Myometrial cell (primary cell): ENCODE measurements around the gene MFNG.

- RAMPAGE, long total RNA = no peak
Observed at GRCh38 chr22:36923446-36924062, 10.1 kb downstream of the CSF2RB start.

DNA sequence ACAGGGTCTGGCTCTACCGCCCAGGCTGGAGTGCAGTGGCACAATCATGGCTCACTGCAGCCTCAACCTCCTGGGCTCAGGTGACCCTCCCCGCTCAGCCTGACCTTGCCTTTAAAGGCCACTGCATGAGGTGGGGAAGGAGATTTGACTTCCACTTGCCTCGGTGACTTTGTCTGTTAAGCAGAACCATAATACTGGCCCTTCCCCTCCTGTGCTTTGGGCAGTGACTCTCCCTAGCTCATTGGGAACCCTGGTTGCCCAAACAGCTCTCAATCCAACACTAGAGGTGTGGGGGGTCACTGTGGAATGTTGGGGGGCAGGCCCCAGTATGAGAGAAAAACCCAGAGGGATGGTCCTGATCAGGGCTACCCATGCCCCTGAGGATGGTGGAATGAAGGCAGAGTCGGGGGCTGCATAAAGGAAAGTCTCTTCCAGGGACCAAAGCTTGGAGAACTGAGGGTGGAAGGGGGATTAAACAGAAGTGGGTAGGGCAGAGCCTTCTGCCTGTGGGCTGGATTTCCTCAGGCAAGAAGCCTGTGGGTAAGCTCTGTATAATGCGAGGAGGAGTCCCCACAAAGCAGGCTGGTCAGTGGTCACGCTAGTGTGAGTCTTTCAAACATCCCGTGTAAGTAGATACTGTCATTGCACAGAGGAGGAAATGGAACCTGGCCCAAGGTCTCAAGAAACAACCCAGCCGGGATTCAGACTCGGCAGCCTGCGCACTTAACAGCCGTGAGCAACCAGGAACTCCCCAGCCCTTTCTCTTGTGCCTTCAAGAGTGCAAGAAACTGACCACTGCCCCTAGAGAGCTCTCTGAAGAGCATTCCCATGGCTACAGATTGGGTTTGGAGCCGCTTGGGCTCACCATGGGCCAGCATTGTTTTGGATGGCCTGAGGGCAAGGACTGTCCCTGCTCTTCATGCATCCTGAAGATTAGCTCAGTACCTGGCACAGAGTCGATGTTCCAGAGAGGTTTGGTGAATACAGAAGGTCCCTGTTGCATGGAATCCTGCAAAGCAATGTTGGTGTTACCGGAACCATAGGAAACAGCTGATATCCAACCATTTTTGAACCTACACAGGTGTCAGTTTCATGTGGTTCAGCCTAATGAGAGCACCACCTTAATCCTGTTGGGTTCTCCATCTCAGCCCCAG is 5.8 kb downstream of the MPST start:
- RAMPAGE, long total RNA = no peak

DNA sequence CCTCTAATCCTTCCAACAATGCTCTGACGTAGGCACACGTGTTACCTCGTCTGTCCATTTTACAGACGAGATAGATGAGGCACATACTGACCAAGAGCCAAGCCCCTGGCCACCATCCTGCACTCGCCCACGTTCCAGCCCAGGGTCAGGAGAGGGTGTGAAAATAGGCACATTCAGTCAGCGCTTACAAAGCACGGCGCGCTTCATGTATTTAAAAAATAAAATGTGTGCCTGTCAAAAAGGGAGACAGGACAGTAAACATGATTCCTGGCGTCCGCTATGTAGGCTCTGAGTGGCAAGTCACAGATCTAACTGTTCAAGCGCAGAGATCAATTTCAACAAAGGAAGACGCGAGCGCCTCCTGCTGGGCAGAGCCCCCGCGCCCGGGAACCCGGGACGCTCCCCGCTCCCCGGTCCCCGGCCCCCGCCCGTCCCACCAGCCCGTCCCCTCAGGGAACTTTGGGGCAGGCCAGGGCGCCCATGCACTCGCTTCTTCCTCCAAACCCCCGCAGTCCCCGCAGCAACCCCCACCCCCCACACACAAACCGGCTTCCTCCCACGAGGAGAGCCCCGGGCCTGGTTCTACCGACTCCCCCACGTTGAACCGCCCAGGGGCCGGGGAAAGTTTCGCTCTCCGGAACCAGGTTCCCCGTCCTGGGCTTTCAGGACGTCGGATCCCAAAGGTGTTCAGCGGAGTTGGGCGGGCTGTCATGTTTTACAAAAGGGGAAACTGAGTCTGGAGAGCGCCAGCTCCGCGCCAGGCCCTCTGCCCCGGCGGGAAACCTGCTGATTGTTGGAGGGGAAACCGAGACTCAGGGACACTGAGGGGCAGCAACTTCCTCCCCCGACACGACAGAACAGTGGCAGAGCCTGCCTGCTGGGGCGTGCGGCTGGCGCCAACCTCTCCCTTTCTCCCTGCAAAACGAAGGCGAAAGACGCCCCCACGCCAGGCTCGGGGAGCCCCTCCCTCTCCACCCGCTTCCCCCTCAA is 10.5 kb upstream of the C1QTNF6 start:
- RAMPAGE, long total RNA = no peak

- RAMPAGE, long total RNA = no peak
Observed at GRCh38 chr22:37211251-37211728, 987 bp downstream of the SSTR3 start.

- RAMPAGE, long total RNA = no peak
Observed at GRCh38 chr22:37303728-37304488, 21.6 kb downstream of the CYTH4 start.

GRCh38 chr22:37485731-37486737 is at the start of gene MFNG:
Gene MFNG (minus strand): TSS chr22:37486384.
- RAMPAGE, long total RNA = no peak

DNA sequence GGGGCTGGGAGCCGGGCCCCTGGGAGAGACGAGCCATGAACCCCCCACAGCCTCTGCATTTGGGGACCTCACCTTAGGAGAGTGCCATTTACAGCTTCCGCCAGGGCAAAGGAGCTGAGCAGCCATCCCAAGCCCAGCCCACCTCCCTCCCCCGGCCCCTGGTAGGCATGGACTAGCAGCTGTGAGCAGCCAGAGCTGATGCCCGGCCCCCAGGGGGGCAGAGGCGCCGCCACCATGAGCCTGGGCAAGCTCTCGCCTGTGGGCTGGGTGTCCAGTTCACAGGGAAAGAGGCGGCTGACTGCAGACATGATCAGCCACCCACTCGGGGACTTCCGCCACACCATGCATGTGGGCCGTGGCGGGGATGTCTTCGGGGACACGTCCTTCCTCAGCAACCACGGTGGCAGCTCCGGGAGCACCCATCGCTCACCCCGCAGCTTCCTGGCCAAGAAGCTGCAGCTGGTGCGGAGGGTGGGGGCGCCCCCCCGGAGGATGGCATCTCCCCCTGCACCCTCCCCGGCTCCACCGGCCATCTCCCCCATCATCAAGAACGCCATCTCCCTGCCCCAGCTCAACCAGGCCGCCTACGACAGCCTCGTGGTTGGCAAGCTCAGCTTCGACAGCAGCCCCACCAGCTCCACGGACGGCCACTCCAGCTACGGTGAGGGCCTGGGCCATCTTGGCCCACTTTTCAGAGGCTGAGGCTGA is 6.0 kb downstream of the CDC42EP1 start:
- RAMPAGE, long total RNA = no peak

DNA sequence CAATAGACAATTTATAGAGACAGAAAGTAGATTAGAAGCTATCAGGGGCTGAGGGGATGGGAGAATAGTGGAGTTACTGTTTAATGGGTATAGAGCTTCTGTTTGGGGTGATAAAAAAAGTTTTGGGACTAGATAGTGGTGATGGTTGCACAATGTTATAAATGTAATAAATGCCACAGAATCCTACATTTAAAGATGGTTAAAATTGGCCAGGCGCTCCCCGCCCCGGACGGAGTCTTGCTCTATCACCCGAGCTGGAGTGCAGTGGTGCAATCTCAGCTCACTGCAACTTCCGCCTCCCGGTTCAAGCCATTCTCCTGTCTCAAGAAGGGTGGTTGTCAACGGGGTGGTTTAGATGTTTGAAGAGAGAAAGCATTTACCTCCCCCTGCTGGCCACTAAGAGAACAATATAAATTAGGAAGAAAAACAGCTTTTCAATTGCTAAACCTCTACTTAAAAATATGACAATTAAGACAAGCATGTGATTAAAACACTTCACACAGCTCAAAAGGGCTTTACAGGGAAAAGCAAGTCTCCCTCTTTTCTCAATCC is 12.5 kb upstream of the LGALS2 start:
- RAMPAGE, long total RNA = no peak

- RAMPAGE, long total RNA = no peak
Observed at GRCh38 chr22:37633099-37633557, 6.3 kb upstream of the SH3BP1 start.

DNA sequence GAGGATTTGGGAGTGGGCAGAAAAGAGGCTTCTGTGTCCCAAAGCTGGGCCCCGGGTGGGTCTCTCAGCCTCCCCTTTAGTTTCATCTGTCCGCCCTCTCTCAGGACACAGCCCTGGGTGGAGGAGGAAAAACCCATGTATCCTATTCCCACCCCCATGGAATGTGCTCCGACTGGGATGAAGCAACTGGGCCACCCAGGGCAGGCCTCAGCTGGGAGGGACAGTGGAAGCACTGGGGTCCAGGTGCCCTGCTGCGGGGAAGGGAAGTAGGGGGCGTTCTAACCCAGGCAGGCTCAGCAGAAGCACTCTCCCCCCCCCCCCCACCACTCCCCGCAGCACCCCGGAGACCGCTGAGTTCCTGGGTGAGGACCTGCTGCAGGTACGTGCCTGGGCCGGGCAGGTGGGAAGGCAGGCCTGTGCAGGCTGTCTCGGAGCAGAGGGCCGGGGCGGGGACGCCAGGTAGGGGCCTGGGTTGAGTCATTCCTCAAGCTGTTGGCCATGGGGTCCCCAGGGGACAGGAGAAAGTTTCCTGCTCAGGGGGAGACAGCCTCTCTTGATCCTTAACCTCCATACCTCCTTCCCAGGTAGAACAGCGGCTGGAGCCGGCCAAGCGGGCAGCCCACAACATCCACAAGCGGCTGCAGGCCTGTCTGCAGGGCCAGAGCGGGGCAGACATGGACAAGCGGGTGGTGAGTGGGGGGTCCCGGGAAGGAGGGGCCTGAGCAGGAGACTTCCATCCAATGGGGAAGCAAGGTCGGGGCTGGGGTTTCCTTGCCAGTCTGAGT is 1.5 kb downstream of the SH3BP1 start:
- RAMPAGE, long total RNA = no peak

- RAMPAGE, long total RNA = no peak
Observed at GRCh38 chr22:37804111-37804383, 982 bp upstream of the H1-0 start.

GRCh38 chr22:37887519-37888351 is 18.4 kb upstream of the MICALL1 start:
- RAMPAGE, long total RNA = no peak

DNA sequence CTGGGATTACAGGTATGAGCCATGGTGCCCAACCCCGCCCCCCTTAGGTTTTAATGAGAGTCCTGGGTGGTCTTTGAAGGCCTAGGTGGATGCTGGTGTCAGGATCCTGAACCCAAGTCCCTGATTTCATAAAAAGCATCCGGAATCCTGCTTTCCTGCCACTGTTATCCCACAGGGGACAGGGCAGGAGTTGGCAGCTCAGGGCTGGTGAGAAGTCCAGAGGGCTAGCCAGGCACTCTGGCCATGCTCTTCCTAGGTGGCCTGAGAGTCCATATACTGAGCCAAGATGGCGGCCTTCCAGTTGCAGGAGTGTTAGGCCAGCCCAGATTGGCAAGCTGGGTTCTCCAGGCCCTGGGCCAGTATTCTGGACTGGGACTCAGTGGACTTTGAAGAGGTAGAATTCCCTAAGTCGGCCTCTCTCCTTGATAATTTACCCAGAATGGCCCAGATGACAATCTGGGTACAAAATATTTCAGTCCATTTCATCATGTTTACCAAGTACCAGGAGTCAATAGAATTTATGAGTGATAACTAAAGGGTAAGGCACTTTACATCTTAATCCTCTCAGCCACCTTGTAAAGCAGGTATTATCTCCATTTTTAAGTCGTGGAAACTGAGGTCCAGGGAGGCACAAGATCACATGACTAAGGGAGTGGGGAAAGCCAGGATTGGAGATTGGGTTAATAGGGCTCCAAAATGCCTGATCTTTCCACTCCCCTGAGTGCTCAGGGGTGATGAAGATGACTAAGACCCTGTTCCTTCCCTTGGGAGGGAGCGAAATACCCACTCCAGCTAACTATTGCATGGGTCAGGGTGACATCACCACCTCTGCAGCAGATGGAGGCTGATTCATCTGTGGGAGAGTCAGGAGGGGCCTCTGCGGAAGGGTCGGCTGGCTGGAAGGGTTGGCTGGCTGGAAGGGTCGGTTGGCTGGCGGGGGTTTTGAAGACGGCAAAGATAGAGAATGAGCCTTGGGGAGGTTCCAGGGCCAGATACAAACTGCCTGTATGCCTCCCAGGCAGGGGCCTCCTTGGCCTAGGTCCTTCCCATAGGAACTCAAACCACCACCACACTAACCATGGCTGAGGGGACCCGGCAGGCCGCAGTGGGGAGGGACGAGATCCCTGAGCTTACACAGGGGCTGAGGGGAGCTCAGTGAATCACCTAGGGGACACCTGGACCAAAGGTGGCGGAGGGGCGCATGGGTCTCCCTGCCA is 1.2 kb upstream of the MICALL1 start:
- RAMPAGE, long total RNA = no peak

GRCh38 chr22:37906745-37907019 is 585 bp downstream of the MICALL1 start:
- RAMPAGE, long total RNA = no peak

- RAMPAGE, long total RNA = no peak
Observed at GRCh38 chr22:37911232-37911637, 5.1 kb downstream of the MICALL1 start.

- RAMPAGE, long total RNA = no peak
Observed at GRCh38 chr22:37982879-37983771, 1.2 kb downstream of the SOX10 start.

GRCh38 chr22:38030217-38031335 is 26.6 kb upstream of the PICK1 start:
- RAMPAGE, long total RNA = no peak

DNA sequence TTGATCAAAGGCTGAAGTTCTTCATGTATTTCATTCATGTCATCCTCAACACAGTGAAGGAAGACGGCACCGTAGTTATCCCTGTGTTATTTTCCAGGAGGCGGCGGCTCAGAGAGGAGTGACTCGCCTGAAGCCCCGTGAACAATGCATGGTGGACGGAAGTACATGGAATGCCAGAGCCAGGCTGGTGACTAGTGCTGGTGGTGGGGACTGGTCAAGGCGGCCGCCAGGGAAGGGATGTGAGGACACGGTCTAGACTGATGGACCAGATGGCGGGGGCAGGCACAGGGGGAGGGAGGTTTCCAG is 16.3 kb upstream of the PICK1 start:
- RAMPAGE, long total RNA = no peak

DNA sequence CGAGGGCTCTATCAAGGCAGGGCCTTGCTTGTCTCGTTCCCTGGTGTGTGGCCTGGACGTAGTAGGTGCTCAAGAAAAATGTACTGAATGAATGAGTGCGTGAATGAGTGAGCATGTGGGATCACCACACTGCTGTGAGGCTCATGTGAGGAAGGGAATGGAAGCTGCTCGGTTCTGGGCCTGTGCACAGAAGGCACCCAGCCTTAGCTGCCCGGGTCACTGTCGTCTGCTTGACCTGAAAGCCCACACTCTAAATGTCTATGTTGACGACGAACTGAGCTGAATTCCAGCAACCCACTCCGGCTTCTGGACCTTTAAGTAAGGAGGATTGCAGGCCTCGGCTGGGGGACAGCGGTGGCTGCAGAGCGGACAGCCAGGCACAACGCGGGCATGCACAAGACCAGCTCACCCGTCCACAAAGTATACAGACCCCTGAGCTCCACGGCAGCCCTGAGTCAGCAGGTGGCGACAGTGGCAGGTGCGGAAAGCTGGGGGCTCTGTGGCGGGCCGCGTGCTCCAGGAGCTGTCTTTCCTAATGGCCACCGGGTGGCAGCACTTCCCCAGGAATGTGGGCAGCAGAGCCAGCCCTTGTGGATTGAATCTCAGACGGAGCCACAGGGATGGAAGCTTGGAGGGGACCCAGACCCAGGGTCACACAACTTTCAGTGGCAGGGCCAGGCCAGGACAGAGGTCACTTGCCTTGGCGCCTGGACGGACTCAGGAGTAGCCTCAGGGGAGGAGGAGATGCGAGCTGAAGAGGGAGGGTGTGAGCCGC is 5.1 kb upstream of the PICK1 start:
- RAMPAGE, long total RNA = no peak

- RAMPAGE, long total RNA = no peak
Observed at GRCh38 chr22:38080704-38081798, 2.9 kb downstream of the SLC16A8 start.